Fibroblast of villous mesenchyme (primary cell): ENCODE data around the genes PPARG and RPL32.

DNA sequence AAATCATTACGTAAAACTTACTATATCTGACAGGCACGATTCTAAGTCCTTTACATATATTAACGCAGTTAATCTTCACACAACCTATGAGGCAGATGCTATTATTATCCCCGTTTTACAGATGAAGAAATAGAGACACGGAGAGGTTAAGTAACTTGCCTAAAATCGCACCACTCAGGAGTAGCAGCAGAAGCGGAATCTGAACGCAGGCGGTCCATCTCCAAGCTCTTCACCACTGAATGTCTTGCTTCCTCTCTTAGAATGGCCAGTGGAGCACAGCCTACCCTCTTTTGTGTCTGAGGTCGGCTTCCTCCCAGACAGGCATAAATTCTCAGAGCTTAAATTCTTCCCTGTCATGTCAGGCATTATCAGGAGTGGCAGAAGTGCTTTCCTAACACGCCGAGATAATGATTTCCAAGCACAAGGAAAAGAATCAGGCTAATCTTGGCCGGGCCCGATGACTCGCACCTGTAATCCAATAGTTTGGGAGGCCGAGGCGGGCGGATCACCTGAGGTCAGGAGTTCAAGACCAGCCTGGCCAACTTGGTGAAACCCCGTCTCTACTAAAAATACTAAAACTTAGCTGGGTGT, 30.0 kb downstream of the HRH1 start:
- CAGE, long polyA plus RNA: no peak

DNA sequence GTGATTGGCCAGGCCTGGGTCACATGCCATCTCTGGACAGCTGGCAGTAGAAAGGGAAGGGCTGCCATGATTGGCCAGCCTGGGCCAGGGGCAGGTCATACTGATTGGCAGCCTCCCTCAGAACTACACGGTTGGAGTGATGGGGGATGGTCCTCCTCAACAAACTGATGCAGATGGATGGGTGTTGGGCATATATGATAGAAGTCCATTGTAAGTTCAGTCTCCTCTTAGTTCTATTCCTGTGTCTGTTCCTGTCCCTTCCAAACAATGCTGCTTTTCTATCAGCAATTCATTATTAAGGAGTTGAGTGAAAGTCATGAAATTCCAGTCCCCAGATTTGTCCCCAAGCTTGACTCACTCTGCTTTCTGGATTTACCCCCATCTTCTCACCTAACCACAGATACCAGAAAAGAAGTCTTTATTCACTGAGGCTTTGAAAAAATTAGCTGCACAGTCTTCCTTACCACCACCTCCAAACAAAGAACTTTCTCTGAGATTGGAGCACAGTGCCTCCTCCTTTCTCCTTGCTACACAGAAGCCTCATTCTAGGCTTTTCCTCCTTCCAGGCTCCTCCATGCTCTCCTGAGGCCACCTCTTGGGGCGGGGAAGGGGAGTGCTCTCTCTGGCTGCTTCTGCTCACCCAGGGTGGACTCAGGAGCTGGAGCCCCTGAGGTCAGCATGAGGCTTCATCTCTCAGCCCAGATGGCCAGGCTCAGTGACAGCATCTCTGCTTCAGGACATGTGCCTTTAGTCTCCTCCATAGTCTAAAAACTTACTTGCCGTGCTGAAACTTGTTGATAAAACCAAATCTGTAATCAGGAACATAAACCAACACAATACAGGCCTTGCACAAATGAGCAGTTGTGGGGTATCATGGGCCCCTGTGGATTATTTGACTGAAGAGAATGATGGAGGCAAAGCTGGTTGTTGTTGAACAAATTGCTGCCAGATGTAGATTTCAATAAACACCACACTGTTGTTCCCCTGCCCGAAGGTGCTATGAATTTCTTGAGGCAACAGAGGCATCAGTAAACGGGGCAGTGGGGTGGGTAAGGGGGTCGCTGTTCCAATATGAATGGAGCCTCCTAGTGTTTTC, 175.9 kb downstream of the ATG7 start:
- CAGE, long polyA plus RNA: no peak

DNA sequence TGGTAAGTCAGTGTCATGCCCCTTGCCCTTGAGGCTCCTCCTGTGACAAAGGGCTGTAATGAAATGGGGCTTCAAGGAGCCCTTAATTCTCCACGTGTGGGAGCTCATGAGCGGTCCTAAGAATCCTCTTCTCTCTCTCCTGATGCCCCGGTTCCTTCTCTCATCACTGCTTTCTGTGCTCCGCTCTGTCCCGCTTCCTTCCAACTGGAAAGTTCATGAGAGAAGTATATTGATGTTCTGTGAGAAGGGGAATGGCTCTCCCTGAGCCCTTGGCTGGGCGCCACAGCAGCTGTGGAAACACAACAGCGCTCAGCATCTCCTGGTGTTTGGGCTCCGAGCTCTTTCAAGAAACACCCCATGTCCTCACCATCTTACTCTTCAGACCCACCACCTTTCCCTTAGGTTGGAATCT, 161.8 kb downstream of the VGLL4 start:
- CAGE, long polyA plus RNA: no peak

GRCh38 chr3:11508676-11509748, 134.7 kb downstream of the VGLL4 start:
- CAGE, long polyA plus RNA: no peak

GRCh38 chr3:11549467-11550161, 94.1 kb downstream of the VGLL4 start:
- CAGE, long polyA plus RNA: no peak

DNA sequence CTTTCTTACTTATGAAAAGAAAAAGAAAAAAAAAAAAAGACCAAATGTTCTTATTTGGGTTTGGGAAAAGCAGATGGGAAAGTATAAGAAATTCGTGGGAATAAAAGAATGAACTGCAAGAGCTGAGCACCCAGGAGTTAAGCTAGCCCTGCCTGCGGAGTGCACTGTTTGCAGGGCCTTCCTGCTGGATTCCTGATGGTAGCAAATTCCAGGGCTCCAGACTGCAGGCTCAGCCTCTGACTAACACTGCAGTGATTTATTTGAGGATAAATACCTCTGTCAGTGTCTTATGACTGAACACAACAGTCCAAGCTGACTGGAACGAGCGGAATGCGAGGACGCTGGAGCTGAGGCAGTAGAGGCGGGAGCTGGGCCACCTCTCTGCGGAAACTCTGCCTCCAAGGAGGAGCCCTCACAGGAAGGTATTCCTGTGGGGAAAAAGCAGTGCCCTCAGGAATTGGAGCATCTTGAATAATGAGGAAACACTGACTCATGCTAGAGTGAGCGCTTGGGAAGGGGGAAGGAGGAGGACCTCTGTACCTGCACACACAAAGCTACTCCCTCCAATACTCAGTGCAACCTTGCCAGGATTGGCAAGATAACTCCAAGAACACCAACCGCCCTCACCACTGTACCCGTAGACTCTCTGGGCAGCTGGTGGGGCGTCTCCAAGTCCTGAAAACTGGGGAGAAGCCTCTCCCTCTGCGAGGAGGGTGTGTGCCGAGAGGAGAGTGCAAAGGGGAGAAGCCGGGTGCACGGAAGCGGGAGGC, 43.2 kb downstream of the VGLL4 start:
- CAGE, long polyA plus RNA: no peak

GRCh38 chr3:11637989-11638905, 5.5 kb downstream of the VGLL4 start:
- CAGE, long polyA plus RNA: no peak

- CAGE, long polyA plus RNA: no peak
Observed at GRCh38 chr3:11704841-11705463, 61.2 kb upstream of the VGLL4 start.

DNA sequence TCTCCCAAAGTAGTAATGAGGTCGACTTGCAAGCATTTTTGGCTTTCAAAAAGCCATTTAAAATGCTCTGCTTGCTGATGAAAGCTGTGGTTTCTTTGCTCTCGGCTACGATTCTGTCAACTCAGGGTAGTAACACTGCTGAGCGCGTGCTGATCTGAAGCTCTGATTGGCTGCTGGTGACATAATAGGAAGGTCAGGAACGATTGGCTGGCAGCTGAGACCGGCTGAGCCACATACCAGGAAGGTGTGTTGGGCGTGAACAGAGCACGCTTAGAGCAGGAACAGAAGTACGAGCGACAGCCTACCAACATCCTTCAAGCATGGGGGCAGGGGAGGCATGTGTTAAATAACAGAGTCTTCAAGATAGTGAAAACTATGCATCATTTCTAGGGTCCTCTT, 76.2 kb downstream of the TAMM41 start:
- CAGE, long polyA plus RNA: no peak

- CAGE, long polyA plus RNA: no peak
Observed at GRCh38 chr3:12159177-12159695, 524 bp upstream of the TIMP4 start.

GRCh38 chr3:12224688-12225283, 64.1 kb upstream of the PPARG start:
- CAGE, long polyA plus RNA: no peak

DNA sequence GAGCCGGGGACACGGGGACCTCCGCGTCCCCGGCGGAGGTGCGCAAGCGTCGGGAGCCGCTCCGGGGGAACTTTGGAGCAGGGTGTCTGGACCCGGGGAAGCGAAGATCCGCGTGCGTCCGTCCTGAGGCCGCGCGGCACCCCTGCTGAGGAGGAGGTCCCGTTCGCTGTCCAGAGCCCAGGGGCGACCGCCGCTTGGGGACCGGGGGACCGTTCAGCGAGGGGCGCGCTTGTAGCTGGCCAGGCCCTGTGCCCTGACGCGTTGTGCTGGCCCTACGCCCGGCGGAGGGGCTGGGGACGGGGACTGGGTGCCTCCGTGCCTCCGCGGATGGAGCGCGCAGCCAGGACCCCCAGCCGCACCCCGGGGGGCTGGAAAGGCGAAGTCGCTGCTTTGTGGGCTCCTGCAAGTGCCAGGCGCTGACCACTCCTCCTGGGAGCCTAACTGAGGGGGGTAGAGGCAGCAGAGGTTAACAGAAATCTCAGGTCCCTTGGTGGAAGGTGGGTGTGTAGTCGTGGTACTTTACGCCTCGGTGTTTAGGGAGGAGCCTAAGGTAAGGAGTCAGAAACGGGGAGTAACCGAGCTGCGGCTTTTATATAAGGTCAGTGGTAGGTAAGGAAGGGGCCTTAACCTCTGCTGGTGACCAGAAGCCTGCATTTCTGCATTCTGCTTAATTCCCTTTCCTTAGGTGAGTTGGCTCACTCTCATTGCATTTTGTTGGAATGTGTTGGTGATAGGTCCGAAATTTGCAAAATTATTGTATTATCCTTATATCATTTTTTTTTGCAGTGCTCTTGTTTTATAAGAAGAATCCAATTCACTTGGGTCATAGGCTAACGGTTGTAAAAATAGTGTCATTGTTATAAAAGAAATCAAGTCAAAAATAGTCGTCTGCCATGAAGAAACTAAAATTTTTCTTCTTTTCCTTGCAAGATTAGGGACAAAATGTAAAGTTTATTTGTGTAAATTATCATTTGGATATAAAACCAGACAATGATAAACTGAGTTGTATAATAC, at the start of gene PPARG:
PPARG (plus strand) TSS at position 621 of the 1,014 bp plus-strand sequence.
- CAGE, long polyA plus RNA: no peak

- CAGE, long polyA plus RNA: no peak
Observed at GRCh38 chr3:12426189-12426735, 58.0 kb upstream of the TSEN2 start.

DNA sequence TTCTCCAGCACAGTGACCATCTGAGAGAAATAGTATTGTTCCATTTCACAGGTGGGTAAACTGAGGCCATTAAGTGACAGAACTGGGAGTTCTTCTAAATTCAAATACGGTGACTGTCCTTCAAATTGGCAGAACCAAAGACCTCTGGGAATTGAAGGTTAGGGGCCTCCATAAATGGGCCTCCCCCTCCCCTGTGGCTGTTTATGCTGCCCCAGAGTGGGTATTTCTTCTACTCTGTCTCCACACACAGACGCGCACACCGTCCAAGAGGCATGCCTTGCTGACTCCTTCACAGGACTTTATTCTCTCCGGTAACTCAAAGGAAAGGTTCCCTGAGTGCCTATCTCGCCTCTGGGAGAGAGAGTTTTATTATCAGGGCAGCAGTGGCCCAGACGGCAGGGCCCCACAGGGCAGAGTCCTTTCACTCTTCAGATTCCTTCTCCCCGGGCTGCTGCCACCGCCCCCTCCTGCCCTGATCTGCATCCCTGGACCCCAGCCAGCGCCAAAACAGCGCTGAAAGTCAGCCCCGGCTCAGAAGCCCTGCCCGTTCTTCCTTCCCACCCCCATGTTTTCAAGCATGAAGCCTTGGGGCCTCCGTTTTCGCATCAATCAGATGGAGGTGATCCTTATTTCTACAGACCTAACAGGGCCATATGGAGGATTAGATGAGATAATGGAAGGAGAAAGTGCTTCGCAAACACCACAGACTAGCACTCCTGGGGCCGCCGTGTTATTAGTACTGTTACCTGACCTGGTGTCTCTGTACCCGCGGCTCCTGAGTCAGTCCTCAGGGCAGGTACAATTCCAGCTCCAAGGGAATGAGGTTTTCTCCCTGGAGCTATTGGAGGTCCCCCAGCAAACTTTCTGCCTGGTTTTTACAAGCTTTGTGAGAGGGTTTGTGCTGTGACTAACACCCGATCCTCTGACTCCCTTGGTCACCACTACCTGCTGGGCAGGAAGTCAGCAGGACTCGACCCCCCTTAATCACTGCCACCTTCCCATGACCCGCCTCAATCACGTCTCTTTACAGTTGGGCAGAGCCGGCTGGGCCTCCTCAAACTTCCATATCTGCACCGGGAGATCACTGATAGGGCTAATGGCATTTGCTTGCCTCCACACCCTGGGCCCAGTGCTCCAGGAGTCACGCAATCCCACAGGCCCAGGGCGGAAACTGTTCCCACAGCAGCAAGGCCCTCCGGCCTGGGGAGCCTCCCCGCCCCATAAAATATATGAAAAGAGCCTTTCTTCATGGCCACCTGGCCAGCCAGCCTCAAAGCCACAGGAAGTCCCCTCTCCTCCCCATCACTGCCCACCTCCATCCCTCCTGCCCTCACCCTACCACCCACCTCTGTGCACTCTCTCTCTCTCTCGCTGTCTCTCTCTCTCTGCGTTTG, 39.5 kb upstream of the TSEN2 start:
- CAGE, long polyA plus RNA: no peak

- CAGE, long polyA plus RNA: no peak
Observed at GRCh38 chr3:12558769-12558976, 1.8 kb downstream of the MKRN2 start.

- CAGE, long polyA plus RNA: no peak
Observed at GRCh38 chr3:12729228-12729747, 29.8 kb downstream of the TMEM40 start.

DNA sequence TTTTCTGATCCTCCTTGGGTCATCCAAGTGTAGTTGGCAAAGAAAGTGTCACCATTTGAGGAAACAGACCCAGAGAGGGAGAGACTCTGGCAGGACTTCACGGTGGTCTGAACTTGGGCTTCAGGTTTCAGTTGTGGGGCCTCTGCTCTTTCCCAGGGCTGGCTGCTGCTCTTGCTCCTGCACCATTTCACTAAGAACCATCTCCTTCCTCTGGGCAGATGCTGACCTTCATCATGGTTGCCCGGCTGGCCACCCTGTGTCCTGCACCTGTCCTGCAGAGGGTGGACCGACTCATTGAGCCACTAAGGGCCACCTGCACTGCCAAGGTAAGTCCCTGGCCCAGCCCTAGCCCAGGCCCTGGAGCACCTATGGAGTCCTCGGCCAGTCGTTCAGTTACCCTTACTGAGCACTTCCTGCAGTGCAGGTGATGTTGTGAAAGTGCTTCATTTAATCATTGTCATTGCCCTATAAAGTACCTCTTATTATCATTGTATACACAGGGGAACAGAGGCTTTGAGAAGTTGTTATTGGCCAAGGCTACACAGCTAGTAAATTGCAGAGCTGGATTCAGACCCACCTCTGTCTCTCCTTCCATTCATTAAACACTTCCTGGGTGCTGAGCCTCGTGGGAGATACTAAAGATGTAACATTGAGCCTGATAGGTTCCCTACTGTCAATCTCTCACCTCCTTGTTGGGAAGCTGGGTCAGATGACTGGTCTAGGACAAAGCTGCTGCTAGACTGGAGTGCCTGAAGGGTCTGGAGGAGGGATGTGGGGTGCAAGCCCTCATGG, 9.9 kb downstream of the RPL32 start:
- CAGE, long polyA plus RNA: no peak

DNA sequence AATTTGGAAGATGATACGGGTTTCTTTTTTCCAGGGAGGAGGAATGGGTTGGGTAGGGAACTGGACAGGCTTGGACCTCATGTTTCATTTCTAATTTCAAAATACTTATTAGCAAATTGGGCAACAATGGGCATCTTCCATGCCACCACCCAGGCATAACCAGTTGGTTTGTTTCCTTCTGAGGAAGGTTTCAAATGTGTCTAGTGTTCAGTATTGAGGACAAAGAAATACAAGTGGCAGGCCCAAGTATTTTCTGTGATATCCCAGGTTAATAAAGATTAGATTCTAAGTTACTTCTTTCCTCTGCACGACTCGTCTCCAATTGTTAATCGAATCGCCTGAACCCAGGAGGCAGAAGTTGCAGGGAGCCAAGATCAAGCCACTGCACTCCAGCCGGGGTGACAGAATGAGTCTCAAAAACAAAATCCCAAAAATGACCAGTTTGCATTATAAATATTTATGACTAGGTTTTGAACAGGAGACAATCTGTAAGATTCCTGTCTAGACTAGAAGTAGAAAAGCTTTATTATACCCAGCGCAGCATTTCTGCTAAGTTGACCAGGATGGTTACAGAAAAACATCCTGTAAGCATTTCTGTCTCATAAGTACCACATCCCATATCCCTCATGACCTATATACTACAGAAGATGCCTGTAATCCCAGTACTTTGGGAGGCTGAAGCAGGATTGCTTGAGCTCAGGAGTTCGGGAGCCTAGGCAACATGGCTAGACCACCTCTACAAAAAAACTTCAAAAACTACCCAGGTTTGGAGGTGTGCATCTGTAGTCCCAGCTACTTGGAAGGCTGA, 6.7 kb downstream of the RPL32 start:
- CAGE, long polyA plus RNA: no peak

- CAGE, long polyA plus RNA: start-site peak on the minus strand at chr3:12841506-12841546, 5,605 and 4,387 reads in 2 replicates
Observed at GRCh38 chr3:12841418-12841758, at the start of gene RPL32. RPL32 (minus strand) TSS chr3:12841565.

GRCh38 chr3:12967538-12967792, 105.8 kb downstream of the IQSEC1 start:
- CAGE, long polyA plus RNA: no peak